Vein endothelial cell (primary cell): ENCODE measurements around a stretch of chr2.

GRCh38 chr2:113185496-113186250 is 11.9 kb downstream of the PSD4 start:
- CAGE, long polyA plus RNA = no peak

- CAGE, long polyA plus RNA = no peak
Measured at GRCh38 chr2:113197240-113198082, 23.7 kb downstream of the PSD4 start.

- CAGE, long polyA plus RNA = no peak
Measured at GRCh38 chr2:113265427-113266676, 12.9 kb downstream of the PAX8 start.

GRCh38 chr2:113325188-113326126 is 46.7 kb upstream of the PAX8 start:
- CAGE, long polyA plus RNA = no peak

GRCh38 chr2:113438204-113438771 is 797 bp downstream of the ZNG1B start:
- CAGE, long polyA plus RNA = no peak

GRCh38 chr2:113541032-113541701 is 42.7 kb downstream of the FOXD4L1 start:
- CAGE, long polyA plus RNA = no peak

DNA sequence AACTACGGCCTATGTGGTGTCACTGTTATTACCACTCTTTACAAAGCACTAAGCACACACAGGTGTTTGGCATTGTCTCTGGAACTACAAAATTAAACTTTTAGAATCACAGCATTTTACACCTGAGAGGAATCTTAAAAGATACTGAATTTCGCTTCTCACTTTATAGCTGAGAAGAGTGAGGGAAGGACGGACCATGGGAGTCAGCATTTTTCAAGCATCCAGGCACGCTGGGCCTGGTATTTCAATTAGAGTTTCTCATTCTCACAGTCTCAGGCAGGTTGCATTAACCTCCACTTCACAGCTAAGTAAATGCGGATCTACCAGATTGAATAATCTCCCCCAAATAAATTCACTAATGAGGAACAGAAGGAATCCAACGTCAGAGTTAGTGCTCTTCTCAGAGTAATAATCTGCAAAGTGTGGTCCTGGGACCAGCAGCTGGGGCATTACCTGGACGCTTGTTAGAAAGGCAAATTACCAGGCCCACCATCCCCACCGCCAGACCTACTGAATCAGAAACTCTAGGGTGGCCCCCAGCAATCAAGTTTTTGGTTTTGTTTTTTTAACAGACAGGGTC is 47.1 kb downstream of the SLC35F5 start:
- CAGE, long polyA plus RNA = no peak

- CAGE, long polyA plus RNA = no peak
Measured at GRCh38 chr2:113963910-113964790, 74.3 kb downstream of the ACTR3 start.

GRCh38 chr2:115160549-115161043 is 718.2 kb downstream of the DPP10 start:
- CAGE, long polyA plus RNA = no peak

DNA sequence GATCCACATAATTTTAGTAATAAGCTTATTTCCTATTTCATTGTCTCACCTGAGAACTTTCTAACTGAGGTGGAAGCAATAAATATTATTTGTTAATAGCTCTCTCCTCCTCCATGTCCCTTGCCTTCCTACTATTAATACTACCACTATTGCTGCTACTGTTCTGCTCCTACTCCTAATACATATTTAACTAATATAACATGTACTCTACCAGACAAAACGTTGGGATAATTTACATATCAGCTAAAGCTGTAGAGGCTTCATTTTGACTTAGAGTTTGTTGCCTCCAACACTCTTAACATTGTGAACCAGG is 1283.5 kb downstream of the DPP10 start:
- CAGE, long polyA plus RNA = no peak

- CAGE, long polyA plus RNA = no peak
Measured at GRCh38 chr2:118014347-118014835, 521 bp upstream of the CCDC93 start.

DNA sequence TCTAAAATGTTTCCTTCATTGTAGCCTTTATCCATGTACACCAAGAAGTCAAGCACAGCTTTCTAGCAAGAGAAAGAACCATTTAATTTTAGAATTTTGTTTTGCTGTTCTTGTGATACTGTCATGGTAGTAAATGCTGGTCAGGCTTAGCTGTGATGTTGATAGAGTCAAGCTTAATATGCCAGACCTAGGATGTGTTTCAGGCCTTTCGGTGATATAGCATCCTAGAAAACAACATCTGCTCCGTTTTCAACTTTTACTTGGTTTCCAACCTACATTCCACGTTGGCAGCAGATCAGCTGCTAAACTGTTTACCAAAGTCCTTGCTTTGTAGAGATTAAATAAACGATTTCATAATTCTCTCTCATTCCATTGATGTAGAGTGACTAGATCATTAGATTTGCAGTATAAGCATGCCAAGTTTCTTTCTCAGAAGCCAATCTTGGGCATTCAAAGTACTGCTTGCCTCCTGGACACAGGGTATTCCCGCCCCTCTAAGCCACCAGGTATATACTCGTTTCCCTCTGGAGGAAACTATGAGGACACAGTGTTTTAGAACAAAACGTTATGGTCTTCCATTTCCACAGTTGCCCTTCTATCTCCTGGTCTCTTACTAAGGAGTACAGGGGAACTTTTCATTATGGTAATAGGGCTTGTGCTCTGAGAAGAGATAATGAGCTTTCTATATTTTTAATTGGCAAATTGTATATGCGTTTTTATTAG is 10.6 kb upstream of the INSIG2 start:
- CAGE, long polyA plus RNA = no peak

DNA sequence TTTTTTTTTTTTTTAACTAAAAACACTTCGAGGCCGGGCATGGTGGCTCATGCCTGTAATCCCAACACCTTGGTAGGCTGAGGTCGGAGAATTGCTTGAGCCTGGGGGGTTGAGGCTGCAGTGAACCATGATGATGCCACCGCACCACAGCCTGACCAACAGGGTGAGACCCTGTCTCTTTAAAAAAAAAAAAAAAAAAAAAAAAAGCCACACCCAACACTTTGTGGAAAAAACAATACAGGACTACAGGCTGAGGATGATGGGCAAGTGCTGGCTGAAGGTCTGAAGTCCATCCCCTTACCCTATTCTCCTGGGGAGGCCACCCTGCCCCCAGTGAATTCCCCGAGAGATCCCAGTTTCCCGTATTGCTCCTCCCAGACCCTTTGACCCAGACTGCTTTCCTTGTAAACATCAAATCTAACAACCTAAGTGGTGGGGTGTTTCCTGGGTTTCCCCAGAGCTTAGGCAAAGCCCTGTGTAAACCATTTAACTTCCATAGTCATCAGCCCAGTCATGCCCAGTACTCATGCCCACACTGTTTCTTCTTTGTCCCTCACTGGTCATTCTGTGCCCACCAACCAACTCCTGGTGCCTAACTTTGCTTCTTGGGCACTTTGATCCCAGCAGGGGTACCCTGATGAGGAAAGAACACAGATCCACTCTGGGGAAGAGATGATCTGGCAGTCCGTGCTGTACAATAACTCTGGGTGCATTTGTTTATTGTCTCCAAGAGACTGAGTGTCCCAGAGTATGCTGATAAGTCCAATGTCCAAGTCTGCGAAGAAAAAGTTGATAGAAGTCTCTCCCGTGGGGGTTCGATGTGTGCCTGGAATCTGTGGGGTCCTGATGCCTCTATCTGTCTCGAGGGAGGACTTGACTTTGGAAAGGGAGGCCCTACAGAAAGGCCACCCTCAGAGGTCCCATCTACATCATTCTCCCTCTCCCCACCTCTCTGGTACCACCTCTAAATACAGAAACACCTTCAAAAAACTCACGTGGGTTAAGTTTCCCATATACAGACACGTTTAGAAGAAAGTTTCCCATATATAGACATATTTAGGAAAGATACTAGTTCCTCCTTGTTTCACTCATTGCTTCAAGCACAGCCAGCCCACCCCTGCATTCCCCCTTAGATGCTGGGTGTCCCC is 5.7 kb upstream of the TMEM37 start:
- CAGE, long polyA plus RNA = no peak

- CAGE, long polyA plus RNA = no peak
Measured at GRCh38 chr2:119430640-119430963, 1.1 kb upstream of the TMEM37 start.

DNA sequence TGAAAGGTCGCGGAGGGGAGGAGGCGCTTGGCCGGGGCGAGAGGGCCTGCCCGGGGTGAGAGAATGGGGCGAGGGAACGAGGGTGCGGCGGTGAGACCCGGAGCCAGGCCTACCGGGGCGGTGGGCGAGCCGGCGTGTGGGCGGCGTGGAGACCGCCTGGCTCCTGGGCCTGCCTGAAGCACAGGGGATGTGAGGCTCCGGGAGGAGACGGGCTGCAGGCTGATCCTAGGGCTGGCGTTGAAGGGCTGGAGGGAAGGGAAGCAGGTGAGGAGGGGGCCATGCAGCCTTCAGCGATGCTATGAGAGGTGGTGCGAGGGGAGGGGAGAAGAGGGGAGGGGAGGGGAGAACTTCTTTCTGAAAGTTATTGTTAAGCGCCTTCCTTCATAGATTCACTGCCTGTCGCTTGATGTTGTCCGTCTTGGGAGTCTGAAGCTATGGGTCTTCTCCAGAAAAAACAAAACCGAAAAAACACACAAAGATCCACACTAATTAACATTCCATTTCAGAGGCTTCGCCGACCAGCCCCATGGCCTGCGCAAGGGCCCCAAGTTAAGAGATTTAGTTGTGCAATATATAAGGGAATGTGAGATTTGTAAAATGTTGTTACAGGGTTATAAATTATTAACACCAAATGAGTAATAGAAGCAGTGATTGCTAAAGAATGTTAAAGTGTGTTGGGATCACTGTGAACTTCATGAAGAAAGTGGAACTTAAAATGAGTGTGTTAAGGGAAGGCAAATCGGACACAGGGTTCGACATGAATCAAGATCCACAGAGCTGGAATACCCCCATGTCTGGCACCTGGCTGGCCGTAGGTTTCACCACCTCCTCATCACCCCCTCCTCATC is 700 bp downstream of the CFAP221 start:
- CAGE, long polyA plus RNA = no peak

DNA sequence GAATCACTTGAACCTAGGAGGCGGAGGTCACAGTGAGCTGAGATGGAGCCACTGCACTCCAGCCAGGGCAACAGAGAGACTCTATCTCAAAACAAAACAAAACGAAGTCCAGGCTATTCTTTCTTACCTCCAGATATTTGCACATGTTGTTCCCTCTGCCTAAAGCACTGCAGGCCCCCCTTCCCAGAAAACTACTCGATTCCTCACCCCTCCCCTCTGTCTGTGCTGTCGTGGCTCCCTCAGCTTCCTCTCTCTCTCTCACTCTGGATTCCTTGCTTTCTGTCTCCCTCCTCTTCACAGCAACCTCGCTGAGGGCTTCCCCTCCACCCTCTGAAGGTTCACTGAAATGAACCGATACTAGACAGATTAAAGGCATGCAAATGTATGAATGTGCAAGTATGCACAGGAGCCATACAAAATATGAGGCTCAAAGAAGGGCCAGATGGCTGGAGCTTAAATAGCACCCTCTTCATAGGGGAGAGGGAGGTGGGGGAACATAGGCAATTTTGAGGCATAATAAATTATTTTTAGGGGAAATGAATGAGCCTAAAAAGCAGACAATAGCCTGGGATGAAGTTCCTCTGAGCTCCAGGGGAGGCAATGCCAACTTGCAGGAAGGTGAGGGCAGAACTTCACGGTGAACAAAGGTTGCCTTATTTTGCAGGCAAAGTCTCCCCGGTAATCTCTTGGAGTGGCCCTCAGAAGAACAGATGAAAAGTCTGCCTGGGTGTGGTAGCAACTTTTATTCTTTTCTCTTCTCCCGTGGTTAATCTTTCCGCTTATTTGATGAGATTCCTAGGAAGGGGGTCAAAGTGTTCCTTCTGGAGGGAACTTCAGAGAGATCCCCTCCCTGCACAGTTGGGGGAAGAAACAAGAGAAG is 18.7 kb downstream of the TMEM177 start:
- CAGE, long polyA plus RNA = no peak

GRCh38 chr2:119699179-119699900 is 20.3 kb downstream of the TMEM177 start:
- CAGE, long polyA plus RNA = no peak

GRCh38 chr2:119734258-119734844 is 25.4 kb upstream of the PTPN4 start:
- CAGE, long polyA plus RNA = no peak

DNA sequence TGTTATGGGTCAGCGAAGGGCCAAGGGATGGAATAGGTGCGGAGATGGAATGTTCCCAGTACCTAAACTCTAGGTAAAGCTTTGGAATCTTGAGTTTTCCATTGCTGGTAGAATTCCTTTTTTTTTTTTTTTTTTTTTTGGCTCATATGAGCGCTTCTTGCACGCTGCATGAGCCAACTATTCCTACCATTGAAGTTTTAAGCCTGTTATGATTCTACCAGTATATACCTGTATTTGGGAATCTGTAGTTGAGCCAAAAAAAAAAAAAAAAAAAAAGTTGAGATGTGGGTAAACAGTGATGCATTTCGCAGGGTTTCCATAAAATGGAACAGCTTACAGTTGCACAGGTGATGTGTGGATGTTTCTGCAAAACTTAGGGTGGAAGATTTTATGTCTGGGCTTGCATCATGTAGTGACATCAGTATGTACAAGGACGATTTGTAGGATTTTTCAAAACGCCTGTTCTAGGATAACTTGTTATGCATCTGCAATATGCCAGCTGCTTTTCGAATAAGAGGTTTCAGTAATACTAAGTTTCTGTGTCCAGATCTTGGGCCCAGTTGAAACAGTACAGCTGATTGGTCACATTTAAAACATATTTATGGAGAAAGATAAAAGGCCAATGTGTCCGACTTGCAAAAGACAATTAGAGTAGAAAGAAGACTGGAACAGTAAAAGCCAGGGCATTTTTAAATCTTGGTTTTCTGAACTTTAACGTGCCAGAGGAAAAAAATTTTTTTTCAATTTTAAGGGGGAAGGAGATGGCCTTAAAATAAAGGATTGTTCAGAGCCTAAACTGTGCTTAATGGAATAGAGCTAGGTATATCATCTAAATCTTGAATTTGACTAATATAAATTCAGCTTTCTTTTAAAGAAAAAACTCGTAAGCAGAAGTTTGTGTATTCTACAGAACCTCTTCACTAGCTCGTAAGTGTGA is 1.2 kb downstream of the PTPN4 start:
- CAGE, long polyA plus RNA = no peak

- CAGE, long polyA plus RNA = no peak
Measured at GRCh38 chr2:120245402-120245917, 7.2 kb upstream of the RALB start.